Fibroblast of the aortic adventitia (primary cell): ENCODE results near the genes SMIM31 and MSMO1.

DNA sequence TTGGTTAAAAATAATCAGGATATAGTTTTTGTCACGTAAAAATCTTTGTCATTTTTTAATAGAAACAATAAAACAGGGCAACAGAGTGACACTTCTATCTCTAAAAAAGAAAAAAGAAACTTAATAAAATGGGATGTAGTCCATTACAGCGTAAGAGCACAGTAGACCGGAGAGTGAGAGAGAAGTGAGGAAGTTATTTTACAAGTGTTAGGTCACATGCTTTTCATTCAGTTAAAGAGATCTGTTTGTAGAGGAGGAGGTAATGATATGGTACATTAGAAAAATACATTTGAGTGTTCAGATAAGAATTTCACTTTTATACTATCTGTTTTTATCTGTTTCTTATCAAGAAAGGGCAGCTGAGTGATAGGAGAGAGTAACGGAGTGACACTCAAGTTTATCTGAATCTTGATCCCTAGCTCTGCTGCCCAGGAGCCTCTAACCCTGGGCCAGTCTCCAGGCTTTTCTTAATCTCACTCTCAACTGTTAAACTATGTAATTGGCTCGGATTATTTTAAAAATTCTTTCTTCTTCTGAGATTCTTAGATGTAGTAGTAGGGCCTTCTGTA is 38.9 kb downstream of the FNIP2 start:
- CAGE, long polyA plus RNA: no peak

- CAGE, long polyA plus RNA: no peak
These were observed 60.3 kb downstream of the FNIP2 start for GRCh38 chr4:158828942-158829678.

- CAGE, long polyA plus RNA: no peak
These were observed 62.0 kb downstream of the FNIP2 start for GRCh38 chr4:158830525-158831551.

DNA sequence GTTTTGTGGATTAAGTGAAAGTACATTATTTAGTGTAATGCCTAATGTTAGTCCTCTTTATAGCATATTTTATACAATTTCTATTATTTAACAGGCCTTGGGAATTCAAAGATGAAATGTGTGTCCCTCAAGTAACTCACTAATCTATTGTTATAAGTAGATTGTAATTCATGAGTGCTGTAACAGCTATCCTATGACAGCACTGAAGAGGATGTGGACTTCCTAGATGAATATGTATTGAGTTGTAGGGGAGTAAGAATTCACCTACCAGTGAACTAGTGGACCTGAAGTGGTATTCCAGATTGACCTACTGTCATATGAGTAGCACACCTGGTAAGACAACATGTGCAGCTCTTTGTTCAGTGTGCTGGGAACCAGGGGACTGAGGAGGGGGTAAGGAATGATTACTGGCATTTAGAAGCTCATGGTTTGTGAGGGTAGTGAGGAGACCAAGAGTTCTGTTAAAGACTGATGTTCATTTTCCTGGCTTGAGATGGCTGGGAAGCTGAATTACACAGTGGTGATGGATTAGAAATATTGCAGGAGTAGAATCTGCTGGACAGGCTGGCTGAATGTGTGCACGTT is 6.7 kb downstream of the RAPGEF2 start:
- CAGE, long polyA plus RNA: no peak

DNA sequence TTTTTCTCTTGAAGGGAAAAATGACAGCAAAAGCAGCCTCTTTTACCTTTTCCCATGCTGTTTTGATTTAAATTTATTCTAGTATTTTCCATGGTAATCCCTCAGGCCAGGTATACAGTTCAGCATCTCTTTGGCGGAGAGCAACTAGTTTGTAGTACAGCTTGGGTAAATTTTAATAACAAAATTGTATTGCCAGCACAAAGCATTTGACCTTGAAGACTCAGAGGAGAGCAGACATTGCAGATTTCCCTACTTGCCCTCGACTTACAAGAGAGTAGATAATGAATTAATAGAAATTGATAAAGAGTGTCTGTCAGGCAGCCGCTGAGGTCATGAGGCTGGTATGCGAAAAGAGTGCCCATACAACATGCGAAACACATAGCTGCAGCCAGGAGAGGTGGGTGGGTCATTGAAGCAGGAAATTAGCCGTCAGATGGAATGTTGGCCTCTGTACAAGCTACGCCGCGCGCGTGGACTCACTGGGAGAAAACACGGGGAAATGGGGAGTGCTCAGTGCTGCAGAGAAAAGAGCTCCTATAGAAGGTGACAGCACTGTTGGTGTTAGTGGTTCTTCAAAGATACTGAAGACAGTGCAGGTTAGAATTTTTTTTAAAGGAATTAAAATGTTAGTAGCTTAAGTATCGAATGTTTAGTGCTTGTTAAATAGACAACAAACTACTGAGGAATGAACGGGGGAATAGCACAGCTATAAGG is 125.0 kb downstream of the RAPGEF2 start:
- CAGE, long polyA plus RNA: no peak

GRCh38 chr4:159390551-159391159 is 287.8 kb downstream of the RAPGEF2 start:
- CAGE, long polyA plus RNA: no peak

- CAGE, long polyA plus RNA: no peak
These were observed 1014.3 kb downstream of the FSTL5 start for GRCh38 chr4:161149539-161149938.

DNA sequence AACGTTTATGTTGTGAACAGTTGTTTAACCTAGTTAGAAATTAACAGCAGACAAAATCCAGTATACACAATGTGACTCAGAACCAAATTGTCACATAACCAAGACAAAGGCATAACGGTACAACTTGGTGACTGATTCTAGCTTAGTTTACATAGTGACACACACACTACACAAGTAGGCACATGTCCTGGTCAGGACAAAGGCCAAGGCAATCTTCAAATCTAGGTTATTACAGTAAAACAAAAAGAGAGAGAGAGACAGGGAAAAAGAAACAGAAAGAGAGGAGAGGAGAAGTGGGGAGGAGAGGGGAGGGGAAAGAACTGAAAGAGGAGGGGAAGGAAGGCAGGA is 482.6 kb downstream of the NAF1 start:
- CAGE, long polyA plus RNA: no peak

GRCh38 chr4:163161805-163162942 is 4.5 kb downstream of the NAF1 start:
- CAGE, long polyA plus RNA: no peak

- CAGE, long polyA plus RNA: no peak
These were observed 23.3 kb upstream of the NAF1 start for GRCh38 chr4:163189971-163190403.

DNA sequence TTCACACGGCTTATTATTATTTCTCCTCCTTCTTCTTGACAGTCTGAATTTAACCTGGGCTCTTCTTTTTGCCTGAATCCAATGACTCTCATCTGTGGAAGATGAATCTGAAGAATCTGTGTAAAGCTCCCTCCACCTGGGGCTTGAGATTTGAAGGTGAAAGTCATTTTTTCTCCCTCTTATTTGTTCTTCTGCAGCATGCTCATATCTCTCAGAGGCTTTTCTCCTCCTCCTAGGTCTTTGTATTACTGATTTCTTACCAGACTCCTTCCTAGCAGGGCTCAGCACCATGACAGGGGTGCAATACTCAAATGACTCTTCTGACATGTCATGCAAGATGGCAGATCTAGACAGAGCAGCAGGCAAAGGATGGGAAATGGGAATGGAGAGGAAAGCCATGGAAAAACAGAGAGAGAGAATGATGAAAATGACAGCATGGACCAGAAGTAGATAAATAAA is 118.2 kb downstream of the TMA16 start:
- CAGE, long polyA plus RNA: no peak

GRCh38 chr4:163613152-163613952 is 118.9 kb downstream of the TMA16 start:
- CAGE, long polyA plus RNA: no peak

DNA sequence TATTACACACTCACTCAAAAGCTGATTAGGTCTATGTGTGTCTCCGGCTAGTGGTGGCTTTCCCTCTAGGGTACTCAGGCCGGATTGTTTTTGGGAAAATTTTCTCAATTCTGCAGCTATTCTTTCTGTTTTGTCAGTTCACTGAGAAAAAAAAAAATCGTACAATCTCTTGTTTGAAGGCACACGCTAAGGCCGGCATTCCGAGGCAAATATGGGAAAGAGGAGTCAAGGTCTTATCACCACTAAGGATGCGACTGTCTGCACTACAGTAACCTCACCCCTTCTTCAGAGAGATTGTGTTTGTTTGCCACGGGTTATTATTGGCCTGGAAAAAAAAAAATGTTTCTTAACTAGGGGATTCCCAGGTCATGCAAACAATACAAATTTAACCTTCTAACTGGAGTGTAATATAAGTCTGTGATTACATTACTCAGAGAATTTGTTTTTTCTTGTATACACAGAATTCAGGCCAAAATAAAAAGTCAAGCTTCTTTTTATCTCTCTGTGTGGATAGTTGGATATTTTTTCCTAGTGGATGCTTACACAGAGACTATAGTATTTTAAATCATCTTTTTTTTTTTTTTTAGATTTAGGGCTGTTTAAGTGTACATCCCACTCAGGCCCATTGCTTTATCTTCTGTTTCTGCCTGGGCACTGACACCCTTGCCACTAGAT is 168.3 kb downstream of the TMA16 start:
- CAGE, long polyA plus RNA: no peak

GRCh38 chr4:164383003-164383837 is 599 bp downstream of the MARCHF1 start:
- CAGE, long polyA plus RNA: no peak

GRCh38 chr4:164753869-164754609 is at the start of gene SMIM31:
TSS of gene SMIM31 (plus strand) at chr4:164754131.
- CAGE, long polyA plus RNA: no peak

DNA sequence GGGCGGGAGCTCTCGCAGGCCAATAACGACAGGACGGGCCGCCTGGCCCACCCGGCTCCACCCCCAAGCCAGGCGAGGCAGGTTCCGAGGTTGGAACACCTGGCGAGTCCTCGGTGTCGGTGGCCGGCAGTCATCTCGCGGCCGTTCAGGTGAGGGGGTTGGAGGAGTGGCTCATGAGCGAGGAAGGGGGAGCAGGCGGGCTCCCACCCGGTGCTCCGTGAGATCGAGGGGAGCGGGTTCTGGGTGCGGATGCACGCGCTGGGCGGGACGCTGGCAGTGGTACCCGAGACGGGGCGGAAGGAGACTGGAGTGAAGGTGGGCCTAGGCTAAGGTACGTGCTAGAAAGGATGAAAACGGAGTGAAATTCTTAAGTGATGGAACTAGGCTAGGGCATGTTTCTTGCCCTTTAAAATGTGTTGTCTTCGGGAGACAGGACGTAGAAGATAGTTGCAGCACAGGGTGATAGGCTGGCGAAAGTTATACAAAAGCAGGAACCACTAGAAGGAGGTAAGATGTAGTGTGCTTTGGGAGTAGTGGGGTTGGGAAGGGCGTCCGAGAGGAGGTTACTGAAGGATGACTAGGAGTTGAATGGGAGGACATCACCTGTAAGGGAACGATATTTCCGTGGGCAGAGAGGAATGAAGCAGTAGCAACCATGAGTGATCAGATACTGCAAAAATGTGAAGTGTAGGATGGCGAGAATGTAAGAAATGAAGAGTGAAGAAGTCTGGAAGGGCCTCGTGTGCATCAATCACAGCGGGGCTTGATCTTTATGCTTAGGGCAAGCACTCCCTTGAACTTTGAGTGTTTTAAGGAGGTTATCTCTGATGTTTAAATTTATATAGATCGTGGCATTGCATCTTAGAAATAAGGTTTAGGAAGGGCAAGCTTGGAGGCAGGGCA is at the start of gene MSMO1:
MSMO1 (plus strand) TSS at position 54 of the 903 bp plus-strand sequence.
- CAGE, long polyA plus RNA: no peak

DNA sequence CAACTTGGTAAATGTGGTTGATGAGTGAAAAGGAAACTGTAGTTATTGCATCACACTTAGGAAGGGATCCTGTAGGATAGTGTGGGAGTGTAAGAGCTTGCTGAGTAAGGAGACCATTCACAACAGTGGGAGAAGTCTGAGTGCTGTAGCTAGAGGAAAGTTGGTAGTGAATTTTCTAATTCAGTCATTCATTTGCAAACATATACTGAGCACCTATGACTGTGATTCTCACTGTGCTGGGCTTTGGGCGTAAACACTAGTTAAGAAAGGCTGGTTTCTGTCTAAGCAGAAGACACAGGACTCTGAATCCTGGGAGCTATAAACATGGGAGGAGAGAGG is 14.3 kb upstream of the CPE start:
- CAGE, long polyA plus RNA: no peak

DNA sequence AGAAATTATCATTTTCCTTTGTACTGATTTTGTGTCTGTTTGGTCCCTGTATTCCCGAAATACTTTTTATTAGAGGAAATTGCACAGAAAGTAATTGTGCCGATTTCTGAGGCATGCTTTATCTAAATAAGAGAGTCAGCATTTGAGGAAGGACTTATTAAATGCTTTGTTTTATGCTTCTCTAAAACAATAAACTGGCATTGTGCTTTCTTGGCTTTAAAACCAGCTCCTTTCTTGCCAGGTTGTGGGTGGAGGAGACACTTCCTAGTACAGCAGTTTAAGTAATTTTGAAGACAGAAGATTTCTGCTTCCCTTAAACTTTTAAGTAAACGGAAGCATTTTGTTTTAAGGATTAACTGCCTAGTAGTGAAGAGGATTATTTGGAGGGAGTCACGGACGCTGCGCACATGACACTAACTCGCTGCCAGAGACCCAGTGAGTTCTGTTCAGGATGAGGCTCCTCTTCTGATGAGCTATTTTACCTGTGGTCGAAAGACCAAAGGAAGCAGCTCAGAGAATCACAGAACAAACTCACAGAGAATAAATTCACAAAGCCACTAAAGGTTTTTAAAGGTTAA is 169.5 kb downstream of the TLL1 start:
- CAGE, long polyA plus RNA: no peak

GRCh38 chr4:168449982-168450696 is 30.2 kb downstream of the DDX60L start:
- CAGE, long polyA plus RNA: no peak

- CAGE, long polyA plus RNA: no peak
These were observed 137.4 kb downstream of the PALLD start for GRCh38 chr4:168634102-168634845.